A375 (cell line): ENCODE results near the genes TNS3 and HUS1.

- RAMPAGE, long total RNA: no peak
These were observed 8.3 kb upstream of the PGAM2 start for GRCh38 chr7:44073370-44074406.

GRCh38 chr7:44113165-44113867, 9.2 kb downstream of the AEBP1 start:
- RAMPAGE, long total RNA: no peak

GRCh38 chr7:44132213-44132483, 8.8 kb upstream of the POLD2 start:
- RAMPAGE, long total RNA: no peak

DNA sequence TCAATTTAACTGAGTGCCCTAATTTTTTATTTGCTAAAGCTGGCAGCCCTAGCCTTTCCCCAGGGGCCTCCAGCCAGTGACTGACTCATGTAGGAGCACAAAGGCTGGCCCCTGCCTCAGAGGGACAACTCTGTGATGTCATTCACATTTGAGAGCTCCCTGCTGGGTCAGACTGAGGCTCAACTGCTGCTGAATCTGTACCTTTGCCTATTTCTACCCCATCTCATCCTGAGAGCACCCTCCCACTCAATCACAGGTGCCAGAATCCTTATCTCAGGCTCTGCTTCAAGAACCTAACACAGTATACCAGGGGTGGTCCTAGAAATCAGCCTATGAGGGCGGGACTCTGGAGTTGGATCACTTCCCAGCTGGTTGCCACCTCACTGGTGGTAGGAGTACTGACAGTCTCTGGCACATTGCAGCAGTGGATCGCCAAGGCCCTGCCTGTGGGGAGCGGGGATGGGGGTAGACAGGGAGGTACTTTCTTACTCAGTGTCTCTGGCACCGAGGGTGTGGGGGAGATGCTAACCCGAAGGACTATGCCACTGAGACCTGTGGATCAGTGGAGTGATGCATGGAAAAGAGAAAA, 11.5 kb downstream of the GCK start:
- RAMPAGE, long total RNA: no peak

DNA sequence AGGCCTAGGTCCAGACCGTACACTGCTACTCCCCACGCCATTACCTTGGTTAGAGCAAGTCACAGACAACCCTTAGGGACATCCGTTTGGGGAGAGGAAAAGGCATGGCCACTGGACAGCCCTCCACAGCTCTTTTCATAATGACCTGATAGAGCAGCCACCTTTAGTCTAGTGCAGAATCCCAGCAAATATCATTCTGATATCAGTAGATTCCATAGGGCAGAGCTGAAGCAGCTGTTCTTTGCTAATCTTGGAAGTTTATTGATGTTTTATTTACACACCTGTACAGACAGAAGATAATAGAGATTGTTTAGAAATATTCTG, 27.8 kb downstream of the OGDH start:
- RAMPAGE, long total RNA: no peak

DNA sequence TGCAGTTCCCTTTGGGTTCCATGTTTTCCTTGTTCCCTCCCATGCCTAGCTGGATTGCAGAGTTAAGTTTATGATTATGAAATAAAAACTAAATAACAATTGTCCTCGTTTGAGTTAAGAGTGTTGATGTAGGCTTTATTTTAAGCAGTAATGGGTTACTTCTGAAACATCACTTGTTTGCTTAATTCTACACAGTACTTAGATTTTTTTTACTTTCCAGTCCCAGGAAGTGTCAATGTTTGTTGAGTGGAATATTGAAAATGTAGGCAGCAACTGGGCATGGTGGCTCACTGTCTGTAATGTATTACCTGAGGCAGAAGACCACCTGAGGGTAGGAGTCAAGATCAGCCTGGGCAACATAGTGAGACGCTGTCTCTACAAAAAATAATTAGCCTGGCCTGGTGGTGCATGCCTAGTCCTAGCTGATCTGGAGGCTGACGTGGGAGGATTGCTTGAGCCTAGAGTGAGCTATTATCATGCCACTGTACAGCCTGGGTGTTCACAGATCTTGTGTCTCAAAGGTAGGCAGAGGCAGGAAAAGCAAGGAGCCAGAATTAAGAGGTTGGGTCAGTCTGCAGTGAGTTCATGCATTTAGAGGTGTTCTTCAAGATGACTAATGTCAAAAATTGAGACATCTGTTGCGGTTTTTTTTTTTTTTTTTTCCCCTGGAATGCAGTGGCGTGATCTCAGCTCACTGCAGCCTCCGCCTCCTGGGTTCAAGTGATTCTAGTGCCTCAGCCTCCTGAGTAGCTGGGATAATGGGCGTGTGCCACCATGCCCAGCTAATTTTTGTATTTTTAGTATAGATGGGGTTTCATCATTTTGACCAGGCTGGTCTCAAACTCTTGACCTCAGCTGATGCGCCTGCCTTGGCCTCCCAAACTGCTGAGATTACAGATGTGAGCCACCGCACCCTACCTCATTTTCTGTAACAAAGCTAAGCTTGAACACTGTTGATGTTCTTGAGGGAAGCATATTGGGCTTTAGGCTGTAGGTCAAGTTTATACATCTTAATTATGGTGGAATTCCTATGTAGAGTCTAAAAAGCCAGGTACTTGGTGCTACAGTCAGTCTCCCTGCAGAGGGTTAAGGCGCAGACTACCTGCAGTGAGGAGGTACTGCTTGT, 5.4 kb downstream of the PPIA start:
- RAMPAGE, long total RNA: no peak

DNA sequence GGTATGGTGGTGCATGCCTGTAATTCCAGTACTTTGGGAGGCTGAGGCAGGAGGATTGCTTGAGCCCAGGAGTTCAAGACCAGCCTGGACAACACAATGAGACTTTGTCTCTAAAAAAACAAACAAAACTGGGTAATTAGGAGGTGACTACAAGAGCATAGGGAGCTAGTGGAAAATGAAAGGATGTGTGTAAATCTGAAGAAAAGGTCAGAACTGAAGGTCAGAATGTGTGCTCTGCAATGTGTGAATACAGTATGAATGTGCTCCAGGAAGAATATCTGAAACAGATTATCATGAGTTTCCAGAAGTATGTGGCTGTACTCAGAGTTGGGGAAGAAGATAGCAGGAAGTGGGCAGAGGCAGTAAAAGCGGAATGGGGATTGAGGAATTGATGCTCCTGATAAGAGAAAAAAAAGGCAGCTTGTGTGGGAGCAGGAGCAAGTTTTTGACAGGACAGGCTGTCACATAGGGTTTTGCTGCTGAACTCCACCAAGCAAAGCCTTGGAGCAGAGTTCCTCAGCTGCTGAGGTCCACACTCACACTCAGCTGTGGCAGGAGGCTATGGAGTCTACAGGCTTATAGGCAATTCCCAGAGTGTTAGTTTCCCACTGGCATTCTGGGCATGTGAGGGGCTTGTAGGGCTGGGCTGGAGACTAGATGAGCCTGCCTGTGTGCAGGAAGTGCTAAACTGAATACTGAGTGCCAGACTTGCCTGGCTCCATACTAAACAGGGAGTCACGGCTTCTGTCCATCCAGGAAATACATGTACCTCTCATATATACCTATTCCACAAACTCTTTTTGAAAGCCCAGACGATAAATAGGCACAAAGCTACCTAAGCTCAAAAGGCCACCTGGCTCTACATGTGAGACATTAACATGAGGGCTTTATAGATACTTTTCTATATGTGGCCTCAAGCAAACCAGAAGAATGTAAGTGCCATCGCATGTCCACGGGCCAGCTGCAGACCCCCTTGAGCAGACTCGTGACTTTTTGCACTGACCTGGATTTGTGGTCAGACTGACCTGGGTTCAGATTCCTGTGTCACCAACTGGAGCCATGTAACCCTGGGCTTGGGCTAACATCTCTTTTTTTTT, 22.8 kb downstream of the H2AZ2 start:
- RAMPAGE, long total RNA: no peak

- RAMPAGE, long total RNA: no peak
These were observed 6.1 kb upstream of the PURB start for GRCh38 chr7:44891334-44891833.

DNA sequence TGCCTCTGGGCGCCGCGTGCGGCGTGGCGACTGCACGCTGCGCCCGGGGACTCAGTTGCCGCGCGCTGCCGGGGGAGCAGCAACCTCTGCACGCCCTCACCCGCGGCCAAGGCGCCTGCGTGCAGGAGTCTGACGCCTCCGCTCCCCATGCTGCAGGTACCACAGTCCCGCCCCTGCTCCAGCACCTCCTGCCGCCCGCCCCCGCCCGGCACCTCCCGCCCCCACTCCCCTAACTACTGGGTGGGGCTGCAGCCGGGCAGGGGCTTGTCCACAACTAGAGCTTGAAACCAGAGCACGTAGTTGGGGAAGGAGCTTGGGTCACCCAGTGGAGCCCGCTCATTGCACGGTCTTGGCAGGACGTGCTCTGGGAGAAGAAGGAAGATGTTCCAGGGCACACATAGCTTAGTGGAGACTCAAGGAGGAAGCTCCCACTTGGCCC, 577 bp downstream of the IGFBP1 start:
- RAMPAGE, long total RNA: no peak

DNA sequence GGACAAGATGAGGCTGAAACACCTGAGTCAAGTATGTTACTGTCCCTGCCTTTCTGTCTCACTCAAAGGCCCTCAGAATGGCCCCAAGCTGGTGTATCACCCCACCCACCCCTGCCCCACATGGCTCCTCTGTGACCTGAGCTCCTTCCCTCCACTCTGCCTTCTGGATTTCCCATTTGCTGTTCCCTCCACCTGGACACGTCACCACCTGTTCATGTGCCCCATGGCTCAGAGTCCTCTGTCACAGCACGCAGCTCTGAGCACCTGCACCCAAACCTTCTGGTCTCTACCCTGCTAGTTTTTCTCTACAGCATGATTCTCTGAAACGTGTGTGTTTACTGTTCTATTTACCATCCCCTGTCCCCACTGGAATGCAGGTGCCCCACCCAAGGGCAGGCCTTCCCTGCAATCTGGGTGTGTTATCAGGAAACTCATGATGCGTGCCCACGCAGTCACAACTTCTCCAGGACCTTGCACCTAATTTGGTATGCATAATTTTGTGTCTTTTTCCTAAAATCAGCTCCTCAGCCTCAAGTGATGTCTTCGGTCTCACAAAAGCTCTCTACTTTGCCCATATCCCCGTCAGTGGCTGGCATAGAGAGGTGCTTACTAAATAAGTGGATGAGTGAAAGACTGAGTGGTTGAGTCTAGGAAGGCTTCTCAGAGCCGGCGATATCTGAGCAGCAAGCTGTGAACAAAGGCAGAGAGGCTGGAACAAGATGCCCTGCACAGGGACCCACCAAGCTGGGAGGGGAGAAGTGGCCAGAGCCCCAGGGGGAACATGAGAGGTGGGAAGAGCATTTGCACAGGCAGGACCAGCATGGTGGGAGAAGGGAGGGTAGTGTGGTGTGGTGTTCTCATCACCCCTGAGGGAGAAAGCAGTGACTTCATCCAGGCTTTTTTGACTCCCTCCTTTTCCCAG, 284.5 kb upstream of the IGFBP3 start:
- RAMPAGE, long total RNA: no peak

GRCh38 chr7:46558642-46559315, 637.7 kb upstream of the IGFBP3 start:
- RAMPAGE, long total RNA: no peak

GRCh38 chr7:46603712-46604483, 682.8 kb upstream of the IGFBP3 start:
- RAMPAGE, long total RNA: no peak

DNA sequence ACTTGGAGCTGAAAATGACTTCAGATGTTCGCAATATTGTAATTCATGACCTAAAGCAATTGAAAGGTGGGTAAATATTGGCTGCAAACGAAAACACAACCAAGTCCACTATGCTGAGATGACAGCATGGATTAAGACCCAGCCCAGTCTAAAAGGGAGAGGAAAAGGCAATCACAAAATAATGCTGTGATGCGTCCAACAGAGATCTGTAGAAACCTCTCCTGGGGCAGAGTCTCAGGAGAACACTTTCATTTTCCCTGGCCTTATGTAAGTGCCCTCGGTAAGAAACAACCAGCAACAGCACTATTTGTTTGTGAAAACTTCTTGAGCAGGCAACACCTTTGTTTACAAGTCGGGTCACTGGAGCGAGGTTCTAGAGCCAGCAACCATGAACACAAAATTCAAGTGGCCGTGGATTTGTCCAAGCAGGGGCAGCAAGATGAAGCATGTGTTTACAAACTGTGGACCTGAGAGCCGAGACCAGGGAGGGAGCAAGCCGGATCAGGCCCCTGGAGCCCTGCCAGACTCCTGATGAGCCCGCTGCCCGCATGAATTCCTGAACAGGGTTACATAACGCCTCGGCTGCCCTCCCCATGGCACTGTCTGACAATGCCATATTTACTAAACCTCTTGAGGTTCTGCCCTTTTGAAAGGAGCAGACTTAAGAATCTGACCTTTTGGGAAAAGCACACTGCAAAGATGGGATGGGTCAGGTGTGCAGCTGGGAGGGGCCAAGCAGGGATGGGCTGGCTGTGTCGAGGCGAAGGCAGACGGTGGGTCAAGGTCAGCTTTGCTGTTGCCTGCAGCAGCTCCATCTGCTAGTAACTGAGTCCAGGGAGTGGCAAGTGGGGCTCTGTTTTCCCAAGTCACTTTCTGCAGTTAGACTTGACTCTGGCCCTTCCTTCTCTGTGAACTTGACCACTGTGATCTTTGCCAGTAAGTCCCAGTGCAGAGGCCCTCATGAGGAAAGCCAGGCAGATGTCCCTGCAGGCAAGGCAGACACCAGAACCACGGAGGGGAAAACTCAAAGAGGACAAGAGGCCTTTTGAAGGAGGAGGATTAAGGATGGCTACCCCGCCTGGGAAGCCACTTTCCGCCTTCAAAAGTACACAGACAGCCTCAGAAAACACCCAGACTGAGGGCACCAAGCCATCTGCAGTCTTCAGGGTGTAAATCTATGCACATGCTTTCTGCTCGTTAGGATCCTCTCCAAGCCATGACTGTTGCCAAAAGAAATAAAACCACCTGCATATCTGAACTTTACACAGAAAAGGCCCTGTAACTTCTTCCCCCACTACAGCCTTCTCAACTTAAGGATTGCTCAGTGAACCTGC, 175.9 kb downstream of the TNS3 start:
- RAMPAGE, long total RNA: no peak

GRCh38 chr7:47454116-47454759, 127.7 kb downstream of the TNS3 start:
- RAMPAGE, long total RNA: no peak

DNA sequence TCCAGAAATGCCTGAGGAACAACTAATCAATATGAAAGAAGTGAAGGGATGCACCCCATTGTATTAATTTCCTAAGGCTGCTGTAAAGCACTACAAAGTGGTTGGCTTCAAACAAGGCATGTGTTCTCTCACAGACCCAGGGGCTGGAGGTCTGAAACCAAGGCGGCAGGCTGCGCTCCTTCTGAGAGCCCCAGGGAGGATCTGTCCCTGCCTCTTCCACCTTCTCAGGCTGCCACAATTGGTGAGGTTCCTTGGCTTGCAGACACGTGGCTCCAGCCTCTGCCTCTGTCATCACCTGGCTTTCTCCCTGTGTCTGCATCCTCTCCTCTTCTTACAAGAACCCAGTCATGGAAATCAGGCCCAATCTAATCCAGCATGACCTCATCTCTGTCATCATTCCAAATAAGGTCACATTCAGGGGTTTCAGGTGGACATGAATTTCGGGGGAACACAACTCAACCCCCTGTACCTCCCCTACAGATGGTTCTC, 110.0 kb downstream of the TNS3 start:
- RAMPAGE, long total RNA: no peak

GRCh38 chr7:47472872-47473240, 109.1 kb downstream of the TNS3 start:
- RAMPAGE, long total RNA: no peak

DNA sequence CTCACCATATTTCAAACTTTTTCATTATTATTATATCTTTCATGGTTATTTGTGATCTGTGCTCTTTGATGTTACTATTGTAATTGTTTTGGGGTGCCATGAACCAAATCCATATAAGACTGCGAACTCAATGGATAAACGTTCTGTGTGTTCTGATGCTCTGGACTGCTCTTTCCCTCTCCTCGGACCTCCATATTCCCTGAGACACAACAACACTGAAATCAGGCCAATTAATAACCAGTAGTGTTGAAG, 29.5 kb downstream of the TNS3 start:
- RAMPAGE, long total RNA: no peak

DNA sequence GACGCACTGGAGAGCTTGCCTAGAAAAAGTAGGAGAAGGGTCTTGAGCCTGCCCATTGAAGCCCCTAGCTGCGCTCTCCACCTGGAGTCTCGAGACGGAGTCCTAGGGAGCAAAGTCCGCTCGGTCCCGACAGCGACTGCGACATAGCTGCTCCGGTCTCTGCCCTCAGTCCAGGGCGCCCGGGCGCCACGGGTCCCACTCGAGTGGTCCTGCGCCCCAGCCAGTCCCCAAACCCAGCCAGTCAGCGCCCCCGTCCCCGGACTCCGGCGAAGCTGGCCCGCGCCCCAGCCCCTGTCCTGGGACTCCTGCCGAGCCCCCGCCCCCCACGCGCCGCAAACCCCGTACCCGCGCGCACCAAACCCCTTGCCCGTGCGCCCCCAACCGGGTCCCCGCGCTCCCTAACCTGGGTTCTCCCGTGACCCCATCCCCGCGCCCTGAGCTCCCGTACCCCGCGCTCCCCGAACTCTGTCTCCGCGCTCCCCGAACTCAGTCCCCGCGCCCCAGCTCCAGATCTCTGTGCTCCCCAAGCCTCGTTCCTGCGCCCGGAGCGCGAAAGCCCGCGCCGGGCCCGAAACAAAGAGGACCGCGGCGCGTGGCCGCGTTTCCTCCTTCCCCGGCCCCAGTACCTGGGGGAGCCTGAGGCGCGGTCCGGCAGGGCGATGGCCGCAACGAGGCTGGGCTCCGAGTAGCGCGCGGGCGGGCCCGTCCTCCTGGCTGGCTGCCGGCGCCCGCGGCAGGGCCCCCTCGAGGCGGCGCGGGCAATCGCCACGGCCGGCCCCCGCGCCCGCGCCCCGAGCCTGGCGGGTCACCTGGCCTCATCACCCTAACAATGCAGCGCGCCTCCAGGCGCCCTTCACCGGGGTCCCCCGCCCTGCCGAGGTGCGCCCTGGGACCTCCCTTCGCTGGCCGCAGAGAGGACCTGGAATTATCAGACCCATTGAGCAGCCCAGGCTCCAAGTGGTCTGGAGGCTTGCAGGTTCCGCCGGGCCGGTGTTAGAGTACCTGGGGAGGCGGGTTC, at the start of gene TNS3:
Gene TNS3 (minus strand): TSS at position 687 of the 1,018 bp plus-strand sequence.
- RAMPAGE, long total RNA: no peak

DNA sequence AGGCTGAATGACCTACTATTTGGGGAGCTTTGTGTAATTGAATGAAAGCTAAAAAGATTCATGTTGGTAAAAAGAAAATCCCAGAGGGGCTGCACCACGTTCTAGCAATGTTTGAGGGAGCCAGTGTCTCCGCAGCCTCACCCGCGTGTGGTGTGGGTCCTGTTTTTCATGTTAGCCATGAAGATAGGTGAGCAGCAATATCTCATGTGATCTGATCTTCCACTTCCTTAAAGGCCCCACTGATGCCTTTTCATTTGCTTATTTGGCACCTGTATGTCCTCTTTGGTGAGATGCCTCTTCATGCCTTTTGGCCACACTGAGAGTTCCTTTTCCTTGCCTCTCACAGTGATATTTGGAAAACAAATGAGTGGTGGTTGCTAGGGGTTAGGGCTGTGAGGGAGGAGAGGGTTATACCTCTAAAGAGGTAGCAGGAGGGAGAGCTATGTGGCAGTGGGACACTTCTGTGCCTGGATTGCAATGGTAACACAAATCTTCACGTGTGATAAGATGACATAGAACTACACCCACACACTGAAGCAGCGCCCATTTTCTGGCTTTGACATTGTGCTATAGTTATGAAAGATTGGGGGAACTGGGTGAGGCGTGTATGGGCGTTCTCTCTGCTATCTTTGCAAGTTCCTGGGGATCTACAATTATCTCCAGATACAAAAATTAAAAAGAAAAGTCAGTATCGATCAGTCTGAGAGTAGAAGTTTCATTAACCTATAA, 90.4 kb upstream of the TNS3 start:
- RAMPAGE, long total RNA: no peak

GRCh38 chr7:47978960-47979846, at the start of gene HUS1:
HUS1 (minus strand) TSS chr7:47979615.
- RAMPAGE, long total RNA: no peak